Fallopian tube (tissue), 1 donor: ENCODE measurements around the gene FMN2.

DNA sequence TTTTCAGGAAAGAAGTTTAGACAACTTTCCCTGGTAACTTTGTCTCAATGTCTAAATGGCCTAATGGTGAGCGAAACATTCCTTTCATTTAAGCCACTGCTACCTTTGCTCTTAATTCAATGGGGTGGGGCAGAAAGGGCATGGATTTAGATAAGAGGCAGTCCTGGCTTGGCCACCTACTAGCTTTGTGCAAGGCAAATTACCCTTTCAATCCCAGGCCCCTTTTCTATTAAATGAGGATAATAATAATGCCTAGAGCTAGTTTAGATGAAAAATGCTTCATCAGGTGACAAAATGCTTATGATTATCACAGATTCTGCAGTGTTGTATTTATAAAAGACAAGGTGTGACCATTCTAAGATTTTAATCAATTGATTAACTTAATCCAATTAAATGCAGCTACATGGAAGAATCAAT is 27.2 kb upstream of the LYST start:
- PRO-cap = no peak

GRCh38 chr1:236015874-236016670 is 48.8 kb downstream of the NID1 start:
- PRO-cap = no peak

GRCh38 chr1:236150431-236150908 is 8.1 kb downstream of the GPR137B start:
- PRO-cap = no peak

DNA sequence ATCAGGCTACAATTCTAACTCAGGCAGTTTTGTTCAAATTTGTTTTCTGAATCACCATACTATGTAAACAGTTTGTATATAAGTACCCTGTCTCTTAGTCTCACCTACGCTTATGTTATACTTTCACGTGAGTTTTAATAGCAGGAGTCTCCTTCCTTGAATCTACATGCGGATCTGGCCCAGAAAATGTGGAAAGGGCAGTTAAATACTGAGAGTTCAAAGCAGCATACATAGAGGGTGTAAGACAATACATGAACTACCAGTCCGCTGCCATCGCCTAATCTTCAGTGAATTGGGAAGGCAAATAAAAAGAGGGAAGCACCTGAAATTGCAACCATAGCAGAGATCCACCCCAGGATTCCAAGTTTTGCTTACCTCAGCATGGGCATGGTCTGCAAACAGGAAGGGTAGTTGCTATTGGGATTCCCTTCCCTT is 64.0 kb downstream of the GPR137B start:
- PRO-cap = no peak

DNA sequence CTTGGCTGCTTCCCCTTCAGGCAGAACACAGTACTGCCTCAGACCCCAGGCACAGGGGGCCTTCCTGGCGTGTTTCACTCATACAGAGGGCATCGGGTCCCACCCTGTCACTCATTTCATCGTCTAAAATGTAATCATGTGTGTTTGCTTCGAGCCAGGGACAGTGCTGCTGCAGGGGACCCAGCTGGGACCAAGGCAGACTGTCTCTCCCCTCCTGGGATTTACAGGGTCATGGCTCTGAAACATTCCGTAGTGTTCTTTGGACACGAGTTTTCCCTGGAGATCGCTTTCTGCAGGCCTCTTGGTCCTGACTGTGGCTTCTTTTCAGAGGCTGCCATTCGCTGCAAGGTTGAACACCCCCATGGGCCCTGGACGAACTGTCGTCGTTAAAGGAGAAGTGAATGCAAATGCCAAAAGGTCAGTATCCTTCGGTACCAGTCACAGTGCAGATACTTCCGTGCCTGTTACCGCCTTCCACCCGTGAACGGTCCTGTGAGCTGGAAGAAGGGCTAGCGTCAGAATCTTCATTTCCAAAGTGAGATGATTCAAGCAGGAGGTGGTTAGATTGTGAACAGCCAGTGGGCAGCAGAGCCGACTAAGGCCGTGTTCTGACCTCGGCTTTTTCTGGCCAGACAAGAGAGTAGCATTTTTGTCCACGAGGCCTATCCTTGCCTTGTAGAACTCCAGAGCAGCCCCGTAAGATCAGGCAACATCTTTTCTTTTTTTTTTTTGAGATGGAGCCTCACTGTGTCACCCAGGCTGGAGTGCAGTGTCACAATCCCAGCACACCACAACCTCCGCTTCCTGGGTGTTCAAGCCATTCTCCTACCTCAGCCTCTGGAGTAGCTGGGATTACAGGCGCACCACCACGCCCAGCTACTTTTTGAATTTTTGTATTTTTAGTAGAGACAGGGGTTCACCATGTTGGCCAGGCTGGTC is 19.7 kb downstream of the LGALS8 start:
- PRO-cap = no peak

DNA sequence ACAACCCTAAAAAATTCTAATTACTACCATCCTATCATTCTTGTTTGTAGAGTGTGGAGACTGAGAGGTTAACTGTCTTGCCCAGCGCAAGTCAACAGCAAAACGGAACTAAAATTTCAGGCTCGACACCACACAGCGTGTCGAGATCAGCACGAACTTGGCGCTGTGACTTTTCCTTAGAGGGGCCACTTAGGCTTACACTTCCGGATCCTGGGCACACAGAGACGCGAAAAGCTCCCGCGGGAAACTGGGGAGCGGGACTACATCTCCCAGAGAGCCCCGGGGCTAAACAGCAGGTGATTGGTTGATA is 245 bp upstream of the MTR start:
- PRO-cap = bidirectional peak, plus-strand start outside the sequence, minus-strand start at position 199 of the sequence

- PRO-cap = no peak
Measured at GRCh38 chr1:236816336-236816573, 21.2 kb downstream of the MTR start.

GRCh38 chr1:236838180-236838762 is 43.2 kb downstream of the MTR start:
- PRO-cap = no peak

GRCh38 chr1:236978698-236979148 is 25.5 kb downstream of the MT1HL1 start:
- PRO-cap = no peak

DNA sequence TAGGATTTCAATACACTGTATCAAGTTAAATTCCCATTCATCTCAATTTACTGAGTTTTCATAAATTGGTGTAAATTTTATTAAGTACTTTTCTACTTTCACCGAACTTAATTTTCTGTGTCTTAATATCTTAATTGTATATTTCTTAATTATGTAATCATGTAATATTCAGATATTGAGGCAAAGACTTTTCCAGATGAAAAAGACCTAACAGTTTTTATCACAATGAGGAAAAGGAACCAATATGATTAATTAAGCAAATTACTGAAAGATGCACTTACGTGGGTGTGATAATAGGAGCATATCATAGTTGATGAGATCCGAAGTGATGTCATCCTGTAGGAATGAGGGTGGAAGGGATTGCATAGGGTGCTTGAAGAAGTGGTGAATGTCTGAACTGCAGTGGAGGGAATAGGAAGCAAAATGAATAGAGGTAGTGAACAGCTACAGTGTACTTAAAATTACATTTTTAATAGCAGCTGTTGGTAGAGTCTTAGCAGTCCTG is 155.4 kb downstream of the RYR2 start:
- PRO-cap = no peak

- PRO-cap = no peak
Measured at GRCh38 chr1:237470749-237471505, 419.8 kb downstream of the ZP4 start.

GRCh38 chr1:237716783-237717365 is 173.8 kb downstream of the ZP4 start:
- PRO-cap = no peak

GRCh38 chr1:237729868-237730427 is 160.8 kb downstream of the ZP4 start:
- PRO-cap = no peak

DNA sequence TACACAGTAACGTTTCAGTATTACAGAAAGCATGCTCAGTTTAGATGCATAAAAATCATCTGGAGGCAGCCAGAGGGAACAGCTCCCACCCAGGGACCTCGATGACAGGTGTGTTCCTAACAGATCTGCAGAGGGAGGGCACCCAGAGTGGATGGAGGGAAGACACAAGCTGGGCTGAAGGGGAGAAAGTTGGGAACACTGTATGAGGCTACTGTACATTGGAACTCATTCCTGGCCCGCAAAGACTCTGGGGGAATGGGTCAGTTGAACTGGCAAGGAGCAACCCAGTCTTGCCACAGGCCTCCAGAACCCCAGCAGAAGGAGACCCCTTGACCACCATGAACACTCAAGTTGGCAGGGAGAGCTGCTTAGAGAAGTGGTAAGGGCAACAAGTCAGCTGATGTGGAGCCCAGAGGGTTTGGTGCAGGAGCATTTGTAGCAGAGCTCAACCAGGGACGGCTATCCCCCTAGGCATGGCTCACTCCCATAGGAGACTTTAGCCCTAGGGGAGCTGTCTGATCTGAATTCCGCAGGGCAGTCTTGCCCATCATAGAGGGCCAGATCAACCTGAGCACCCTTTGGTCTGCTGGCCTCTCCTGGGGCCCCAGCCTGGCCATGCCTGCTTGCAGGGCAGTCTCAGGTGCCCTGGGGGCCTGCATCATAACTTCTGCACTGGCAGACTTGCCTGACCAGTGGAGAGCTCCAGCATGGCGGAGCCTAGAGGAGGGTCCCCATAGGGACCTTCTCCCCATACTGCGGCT is 52.2 kb downstream of the ZP4 start:
- PRO-cap = no peak

DNA sequence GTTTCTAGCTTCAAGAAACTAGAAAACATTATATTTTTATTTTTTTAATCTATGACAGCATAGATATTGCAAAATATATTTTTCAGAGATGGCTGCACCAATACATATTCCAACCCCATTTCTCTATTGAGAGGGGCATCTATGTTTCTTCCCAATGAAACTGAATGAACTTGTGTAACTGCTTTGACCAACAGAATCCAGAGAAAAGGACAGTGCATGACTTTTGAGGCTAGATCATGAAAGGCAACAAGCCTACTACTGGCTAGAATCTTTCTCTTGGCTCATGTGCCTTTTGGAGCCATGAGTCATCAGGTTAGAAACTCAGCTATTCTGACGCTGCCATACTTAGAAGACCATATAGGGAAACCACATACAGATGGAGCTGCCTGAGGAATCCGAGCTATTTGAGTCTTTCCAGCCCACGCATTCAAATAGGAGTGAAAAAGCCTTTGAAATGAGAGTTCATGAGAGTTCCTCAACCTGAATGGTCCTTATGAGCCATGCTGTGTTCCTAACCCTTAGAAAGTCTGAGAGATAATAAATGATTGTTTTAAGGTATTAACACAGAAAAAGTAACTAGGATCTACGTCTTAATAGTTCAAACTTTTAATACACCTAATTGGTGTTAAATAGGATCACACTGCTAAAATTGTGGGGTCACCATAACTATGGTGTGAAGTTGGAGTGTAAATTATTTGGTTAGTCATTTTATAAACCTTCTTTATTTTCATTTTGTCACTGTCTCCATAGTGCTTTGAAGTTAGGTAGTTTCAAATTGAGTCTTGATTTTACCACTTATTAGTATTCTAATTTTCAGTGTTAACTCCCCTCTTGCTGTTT is 738.4 kb upstream of the CHRM3 start:
- PRO-cap = no peak

- PRO-cap = unidirectional peak, minus-strand start at chr1:239353664
Measured at GRCh38 chr1:239353391-239353872, 32.9 kb upstream of the CHRM3 start.

DNA sequence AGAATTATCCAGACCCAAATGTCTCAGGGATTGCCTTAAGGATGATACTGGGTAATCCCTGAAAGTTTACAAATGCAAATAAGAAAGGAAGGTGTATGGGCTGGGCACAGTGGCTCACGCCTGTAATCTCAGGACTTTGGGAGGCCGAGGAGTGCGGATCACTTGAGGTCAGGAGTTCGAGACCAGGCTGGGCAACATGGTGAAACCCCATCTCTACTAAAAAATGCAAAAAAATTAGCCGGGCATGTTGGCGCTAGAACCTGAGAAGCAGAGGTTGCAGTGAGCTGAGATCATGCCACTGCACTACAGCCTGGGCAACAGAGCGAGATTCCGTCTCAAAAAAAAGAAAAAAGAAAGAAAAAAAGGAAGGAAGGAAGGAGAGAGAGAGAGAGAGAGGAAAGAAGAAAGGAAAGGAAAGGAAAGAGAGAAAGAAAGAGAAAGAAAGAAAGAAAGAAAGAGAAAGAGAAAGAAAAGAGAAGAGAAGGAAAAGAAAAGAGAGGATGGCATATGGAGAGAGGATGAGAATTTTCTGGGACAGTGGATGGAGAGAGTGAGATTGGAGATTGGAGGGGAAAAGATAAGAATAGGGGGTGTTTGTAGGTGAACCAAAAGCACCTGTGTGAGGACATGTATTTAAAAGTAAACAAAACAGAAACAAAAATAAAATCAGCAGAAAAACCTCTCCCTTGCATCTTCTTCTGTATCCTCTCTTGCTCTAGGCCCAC is 298.1 kb downstream of the CHRM3 start:
- PRO-cap = no peak

DNA sequence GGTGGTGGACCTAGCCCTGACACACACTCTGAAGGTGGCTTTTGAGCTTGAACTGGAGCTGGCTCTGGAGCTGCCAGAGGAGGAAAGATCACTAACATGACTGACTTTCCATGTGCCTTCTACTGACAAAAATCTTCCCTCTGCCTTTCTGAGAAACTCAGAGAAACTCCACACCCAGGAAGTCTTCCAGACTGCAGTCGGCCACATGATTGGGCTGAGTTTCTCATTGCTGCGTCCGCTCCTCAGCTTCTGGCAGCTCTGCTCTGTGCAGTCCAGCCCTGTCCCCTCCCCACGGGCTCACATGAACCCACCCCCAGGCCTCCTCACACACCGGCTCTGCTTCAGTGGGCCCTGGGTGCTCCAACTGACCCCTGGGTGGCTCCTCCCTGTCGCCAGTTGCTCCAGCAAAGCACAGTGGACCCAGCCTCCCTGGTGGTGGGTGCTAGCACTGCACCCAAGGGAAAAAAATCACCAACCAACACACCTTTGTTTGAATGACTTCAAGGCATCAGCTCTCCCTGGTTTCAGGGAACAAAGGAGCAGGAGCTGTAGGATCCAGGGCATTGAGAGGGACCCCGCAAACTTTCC is 138.8 kb upstream of the FMN2 start:
- PRO-cap = no peak

- PRO-cap = unidirectional peak, plus-strand start at chr1:240091933
Measured at GRCh38 chr1:240091267-240092393, at the start of gene FMN2. Gene FMN2 (plus strand): TSS chr1:240091883.

GRCh38 chr1:240122822-240123299 is 31.2 kb downstream of the FMN2 start:
- PRO-cap = bidirectional peak, plus-strand start at chr1:240123127, minus-strand start at chr1:240123018